SJCRH30 (cell line): ENCODE results near the genes RCOR3 and SLC30A1.

DNA sequence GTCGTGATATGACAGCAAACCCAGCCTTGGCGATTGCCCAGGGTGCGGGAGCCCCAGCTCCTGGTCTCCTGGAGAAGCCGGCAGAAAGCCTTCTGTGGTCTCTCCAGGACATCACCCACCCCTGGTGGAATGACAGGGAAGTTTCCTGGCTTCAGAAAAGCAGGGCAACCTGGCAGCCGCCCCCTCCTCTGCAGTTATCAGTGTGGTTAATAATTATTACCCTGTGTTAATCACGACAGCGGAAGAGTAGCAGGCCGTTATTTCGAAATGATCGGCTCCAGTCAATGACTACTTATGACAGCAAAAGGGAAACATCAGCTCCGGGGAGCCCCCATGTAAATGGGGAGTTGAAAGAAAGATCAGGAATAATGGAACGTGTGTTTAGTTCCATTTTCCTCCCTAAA, 8.3 kb upstream of the PLXNA2 start:
- RAMPAGE, long total RNA = no peak

- RAMPAGE, long total RNA = no peak
Observed at GRCh38 chr1:209653771-209654368, 1.6 kb upstream of the LAMB3 start.

DNA sequence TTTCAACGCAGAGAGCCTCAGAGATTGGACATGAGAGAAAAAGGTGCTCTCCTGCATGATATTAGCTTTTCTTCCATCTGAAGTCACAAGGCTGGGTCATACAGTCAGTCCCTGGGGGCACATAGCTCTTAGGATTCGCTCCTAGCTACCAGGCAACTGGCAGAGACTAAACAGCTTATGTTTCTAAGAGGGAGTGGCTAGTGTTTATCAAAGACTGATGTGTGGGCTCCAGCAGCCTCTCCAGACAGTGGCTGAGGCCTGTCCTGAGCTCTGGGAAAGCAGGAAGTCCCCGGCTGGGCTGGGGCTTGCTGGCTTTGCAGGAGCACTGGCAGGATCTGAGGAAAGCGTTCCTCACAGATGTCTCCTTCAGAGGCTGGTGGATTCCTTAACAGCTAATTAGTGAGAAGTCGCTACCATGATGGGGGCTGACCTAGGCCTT, 33.7 kb upstream of the HHAT start:
- RAMPAGE, long total RNA = no peak

DNA sequence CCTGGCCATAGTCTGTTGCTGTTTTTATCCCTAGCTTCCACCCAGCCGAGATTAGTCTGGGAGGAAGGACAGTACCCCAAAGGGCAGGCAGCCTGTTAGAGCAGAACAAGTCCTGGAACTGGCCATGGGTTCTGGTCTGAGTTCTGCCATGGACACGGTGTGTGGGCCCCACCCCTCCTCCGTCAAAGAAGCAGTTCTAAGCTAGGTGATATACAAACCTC, 177.1 kb downstream of the HHAT start:
- RAMPAGE, long total RNA = no peak

- RAMPAGE, long total RNA = no peak
Observed at GRCh38 chr1:211258615-211259632, at the start of gene RCOR3. Gene RCOR3 (plus strand): TSS chr1:211259366.

DNA sequence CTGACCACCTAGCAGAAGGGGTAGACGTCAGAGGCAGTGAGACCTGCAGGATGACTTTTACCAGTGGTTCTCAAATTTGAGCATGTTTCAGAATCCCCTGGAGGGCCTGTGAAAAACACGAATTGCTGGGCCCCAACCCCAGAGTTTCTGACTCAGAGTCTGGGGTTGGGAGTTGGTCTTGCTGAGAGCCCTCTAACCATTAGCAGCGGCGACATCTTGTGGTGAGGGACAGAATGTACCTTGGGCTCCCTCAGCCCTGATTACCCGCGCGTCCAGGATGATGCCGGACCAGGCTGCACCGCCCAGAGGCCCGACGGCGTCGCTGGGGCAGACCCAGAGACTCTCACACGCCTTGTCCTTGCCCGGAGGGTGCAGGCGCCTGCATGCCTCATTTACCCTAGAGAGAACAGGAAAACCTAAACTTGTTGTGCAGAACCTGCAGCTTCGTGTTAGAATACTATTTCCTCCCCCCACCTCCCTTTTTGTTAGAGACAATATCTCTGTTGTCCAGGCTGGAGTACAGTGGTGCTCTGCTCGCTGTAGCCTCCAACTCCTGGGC, 22.1 kb upstream of the RD3 start:
- RAMPAGE, long total RNA = no peak

DNA sequence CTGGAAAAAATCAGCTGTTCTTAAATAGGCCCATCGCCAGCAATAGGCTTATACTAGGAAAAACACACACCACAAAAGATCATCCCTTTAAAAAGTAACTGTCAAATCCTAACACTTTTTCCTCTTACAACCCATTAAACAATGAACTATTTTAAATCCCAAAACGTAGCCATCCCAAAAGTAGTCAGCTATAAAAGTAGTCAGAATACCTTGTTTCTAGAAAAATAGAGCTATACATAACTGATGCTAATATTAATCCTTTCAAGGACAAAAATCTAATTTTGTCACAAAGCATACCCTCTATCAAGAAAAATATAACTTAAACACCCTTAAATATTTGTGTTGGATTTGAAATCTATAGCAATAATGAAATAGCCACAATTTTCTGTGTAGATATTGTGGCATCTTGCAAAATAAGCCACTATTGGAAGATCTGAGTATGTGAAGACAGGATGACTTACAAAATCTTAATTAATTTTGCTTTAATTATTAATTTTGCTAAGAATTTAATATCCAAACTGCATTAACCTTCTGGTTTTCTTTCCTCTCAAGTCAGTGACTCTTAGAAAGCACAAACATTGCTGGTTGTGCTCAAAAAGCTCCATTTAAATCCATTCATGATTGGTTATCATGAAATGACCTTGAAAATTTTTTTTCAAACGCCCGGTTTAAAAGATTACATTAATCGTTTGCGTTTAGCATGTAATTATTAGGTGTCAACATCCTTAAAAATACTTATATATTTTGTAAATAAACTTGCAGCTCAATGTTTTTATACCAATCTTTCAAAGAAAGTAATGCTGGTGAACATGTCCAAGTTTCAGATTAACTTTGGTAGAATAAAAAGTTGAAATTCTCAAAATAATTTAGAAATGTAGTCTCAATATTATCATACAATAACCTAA, 4.9 kb downstream of the SLC30A1 start:
- RAMPAGE, long total RNA = no peak

DNA sequence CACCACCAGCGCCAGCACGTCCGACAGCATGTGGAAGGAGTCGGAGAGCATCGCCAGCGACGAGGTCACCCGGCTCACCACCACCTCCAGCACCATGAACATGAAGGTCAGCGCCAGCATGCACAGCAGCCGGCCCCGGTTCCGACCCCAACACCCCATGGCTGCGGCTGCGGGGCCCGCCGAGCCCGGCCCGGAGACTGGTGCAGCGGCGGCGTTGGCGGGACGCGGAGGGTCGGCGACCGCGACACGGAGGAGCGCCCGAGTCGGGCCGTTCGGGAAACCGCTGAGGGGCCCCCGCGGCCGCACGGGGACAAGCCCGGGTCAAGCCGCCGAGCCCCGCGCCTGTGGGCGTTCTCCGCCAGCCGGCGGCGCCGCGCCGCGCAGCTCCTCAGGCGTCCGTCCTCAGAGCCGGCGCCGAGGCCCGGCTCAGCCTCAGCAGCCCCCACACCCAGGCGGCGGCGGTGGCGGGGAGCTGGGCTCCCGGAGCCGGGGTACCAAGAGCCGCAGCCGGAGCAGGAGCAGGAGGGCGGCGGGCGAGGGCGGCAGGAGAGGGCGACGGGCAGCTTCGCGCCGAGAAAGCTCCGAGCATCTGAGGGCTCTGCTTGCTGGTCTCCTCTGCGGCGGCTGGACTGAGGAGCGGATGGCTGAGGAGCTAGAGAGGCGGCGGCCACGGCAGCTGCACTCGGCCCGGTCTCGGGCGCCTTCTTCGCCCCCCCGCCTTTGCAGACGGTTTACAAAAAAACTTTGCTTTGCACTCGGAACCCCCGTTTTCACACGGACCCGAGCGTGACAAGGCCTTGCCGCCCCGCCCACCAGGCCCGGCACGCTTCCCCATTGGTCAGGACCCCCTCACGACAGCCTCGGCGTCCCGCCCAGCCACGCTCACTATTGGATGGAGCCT, at the start of gene SLC30A1:
Gene SLC30A1, minus strand, starts transcription at position 708 of the 901 bp plus-strand sequence.
- RAMPAGE, long total RNA = no peak

DNA sequence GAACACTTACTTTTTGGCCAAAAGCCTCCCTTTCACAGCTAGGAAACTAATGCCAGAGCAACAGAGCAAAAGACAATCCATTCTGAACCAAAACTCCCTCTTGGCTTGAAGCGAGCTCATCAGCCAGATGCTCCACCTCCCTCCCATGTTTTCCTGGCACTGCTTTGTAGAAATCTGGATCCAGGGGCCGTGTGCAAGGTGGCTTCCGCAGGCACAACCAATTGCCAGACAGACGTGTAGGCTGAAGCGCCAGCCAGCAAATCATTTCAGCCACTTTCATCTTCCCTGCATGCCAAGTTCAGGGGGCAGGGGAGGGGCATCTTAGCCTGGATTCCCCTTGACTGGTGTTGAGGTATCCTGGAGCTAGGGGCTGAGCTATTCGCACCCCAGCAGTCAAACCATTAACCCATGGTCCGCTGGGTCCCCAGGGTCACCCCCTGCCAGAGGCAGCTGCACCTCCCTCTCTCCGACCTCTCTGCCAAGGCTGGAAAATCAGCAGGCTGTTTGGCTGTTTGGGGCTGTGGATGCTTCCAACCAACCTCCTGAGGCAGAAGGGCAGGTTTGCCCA, 32.2 kb upstream of the SLC30A1 start:
- RAMPAGE, long total RNA = no peak

GRCh38 chr1:211734688-211735227, 59.3 kb upstream of the NEK2 start:
- RAMPAGE, long total RNA = no peak

GRCh38 chr1:211738871-211739327, 63.5 kb upstream of the NEK2 start:
- RAMPAGE, long total RNA = no peak

- RAMPAGE, long total RNA = no peak
Observed at GRCh38 chr1:211908955-211909290, 78.4 kb upstream of the LPGAT1 start.

GRCh38 chr1:211925062-211925518, 94.5 kb upstream of the LPGAT1 start:
- RAMPAGE, long total RNA = no peak

GRCh38 chr1:211951755-211952412, 83.5 kb downstream of the INTS7 start:
- RAMPAGE, long total RNA = no peak

GRCh38 chr1:212232231-212232800, 52.9 kb upstream of the PPP2R5A start:
- RAMPAGE, long total RNA = no peak

GRCh38 chr1:212309391-212309779, 24.2 kb downstream of the PPP2R5A start:
- RAMPAGE, long total RNA = no peak

DNA sequence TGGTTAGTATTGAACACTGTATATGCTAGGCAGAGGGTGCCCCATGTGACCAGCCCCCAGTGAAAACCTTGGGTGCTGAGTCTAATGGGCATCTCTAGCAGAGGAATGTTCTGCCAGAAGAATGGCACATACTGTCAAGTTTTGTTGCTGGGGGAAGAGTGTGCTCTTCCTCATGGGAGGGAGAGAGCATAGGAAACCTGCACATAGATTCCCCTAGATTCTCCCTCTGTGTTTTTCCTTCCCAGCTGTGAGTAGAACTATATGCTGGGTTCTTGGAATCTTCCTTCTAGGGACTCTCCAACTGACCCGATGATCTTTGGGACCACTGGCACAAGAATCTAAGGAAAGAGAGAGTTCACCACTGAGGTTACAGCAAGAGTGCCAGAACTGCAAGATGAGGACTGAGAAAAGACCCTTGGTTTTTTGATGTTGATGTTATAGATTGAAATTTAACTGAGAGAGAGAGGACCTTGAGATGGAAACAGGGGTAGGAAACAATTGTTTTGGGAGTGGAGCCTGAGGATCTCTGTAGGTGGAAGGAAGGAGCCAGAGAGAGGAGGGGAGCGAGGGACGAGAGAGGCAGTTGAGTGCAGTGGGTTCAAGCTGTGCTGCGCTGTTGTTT, 1.8 kb downstream of the NENF start:
- RAMPAGE, long total RNA = no peak

DNA sequence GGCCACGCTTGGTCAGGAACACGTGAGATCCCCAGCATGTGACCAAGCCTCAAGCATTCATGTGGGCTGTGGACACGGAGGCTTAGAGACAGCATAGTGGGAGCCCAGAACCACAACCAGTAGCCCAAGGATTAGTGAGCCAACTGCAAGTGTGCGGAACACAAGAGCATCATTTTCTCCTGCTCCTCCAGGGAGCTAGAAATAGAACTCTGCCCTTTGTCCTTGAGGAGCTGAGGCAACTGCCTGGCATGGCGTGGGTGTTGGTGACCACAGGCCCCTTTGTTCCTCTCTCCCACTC, 50.2 kb downstream of the NENF start:
- RAMPAGE, long total RNA = no peak

GRCh38 chr1:212484679-212485748, 52.3 kb downstream of the NENF start:
- RAMPAGE, long total RNA = no peak

DNA sequence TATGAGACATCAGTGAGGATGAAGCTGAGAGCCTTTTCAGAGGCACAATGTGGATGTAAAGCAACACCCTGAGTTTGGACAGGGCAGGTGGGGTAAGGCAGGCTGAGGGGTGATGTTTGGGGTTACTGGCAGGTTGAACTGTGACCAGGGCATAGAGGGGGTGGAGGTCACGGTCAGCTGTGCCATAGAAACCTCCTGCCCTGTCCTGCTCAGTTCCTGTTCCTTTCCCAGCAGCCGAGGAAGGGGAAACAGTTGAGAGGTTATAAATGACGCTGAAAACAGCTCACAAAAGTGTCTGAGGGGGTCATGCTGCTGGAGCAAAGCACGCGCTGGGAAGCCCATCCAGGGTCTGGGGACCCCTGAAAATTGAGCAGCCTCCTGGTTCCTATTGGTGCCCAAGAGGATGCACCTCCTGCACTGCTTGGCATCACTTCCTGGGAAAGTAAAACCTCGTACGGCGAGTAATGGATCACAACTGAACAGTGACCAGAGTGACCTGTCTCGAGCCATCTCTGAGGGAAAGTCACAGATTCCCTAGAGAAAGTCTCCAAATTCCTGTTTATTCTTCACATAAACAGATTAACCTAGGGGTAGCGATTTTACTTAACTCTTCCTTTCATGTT, 42.0 kb upstream of the ATF3 start:
- RAMPAGE, long total RNA = no peak